Mesothelial cell of epicardium (in vitro differentiated cells): ENCODE measurements around a stretch of chr12.

DNA sequence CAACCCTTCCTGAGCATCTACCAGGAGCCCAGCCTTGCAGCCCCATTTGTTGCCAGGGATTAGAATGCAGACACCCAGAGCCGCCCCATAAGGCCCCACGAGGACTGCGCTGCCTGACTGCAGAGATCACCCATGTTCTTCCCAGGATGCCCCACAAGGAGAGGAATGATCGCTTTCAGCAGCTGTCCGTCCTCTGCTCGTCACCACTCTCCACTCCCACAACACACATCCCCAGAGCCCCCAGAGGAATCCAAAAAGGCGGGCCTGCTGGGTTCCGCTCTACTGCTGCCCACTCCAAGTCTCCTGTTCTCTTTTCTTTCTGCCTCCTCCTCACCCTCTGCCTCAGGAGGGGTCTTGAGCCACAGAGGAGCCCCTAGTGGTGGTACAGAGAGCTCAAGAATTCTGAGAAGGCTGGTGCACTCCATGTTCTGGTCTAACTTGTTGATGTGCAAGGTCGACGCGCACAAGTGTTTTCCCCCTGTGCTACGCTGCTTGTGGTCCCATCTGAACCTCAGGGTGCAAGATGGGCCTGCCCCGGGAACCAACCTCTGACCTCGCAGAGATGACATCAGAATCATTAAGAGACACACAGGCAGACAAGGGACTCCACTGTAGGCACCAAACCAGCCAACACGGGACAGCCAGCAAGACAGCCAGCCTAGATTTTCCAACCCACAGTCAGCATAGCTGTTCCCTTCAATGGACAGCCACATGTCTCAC lies 30.0 kb downstream of the PXN start:
- PRO-cap = no peak

GRCh38 chr12:120264064-120265075 lies 1.2 kb downstream of the PXN start:
- PRO-cap = no peak

GRCh38 chr12:120293412-120293854 lies 8.7 kb upstream of the SIRT4 start:
- PRO-cap = no peak

GRCh38 chr12:120365720-120366522 lies 3.0 kb downstream of the MSI1 start:
- PRO-cap = no peak

DNA sequence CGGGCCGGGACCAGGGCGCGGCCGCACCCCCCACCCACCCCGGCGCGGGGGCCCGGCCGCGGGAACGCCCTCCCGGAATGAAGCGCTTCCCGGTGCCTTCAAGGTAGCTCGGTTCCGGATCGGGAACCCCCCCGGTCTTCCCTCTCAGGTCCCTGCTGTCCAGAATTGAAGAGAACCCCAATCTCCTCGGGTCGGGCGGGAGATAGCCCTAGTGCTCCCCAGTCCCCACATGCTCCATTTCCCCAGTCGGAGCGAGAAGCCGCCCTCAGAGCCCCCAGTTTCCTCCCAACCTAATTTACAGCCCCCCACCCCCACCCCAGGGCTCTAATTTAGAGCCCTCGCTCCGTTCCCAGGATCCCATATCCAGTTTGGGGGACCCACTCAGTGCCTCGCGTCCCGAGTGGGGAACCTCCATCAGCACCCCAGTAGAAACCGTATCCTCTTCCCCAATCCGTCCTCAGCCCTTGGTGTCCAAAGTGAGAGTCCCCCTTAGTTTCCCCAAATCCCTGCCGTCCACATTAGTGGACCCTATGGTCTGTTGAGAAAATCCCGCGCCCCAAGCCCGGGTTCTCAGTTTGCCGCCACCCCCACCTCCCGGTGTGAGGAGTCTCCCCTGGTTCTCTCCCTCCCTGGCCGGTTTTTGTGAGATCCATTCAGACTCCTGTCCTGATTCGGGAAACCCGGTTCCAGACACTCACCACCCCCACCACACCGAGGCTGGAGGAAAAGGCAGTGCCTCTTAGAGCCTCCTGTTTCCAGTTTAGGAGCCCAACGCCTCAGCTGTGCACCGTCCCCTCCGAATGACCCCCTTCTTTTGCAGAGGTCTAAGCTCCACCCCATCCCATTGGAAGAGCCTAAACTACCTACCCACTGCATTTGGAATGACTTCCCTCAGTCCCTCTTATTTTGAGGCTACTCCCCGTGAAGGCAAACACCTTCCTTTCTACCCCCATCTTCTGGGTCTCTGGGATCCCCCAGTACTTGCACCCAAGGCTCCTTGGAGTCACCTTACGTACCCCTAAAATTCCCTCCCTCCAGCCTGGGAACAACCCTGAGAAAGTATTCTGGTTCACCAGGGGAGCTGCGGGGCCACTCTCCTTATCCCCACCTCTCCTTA lies 817 bp upstream of the MSI1 start:
- PRO-cap = no peak

DNA sequence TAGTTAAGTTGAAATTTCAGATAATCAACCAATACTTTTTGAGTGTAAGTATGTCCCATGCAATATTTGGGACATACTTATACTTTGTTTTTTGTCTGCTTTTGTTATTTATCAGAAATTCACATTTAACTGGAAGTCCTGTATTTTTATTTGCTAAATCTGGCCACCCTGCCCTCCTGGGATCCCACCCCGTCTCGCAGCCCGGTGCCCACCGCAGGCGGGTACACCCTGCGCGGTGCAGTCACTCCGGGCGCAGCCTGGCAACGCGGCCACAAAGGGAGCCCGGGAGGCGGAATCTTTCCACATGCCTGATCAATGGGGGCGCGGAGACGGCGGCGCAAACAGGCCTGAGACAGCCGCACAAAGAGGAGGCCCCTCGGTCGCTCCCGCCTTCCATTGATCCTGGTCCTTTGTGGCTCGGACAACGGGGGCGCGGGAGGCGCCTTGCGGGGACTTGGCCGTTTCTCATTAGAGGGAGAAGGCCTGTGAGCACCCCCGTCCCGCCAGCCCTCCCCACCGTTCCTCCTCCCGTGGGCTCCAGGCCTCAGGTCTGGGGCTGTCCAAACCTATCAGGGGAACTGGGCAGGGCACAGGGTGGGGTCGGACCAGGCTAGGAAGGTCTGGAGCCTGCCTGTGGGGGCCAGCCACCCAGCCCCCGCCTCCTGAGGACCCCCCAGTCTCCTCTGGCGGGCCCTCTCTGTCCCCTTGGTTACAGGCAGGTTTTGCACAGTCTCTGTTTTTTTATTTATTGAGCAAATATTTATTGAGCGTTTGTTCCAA lies 28.8 kb upstream of the MSI1 start:
- PRO-cap = no peak

- PRO-cap = no peak
These were observed 510 bp downstream of the SRSF9 start for GRCh38 chr12:120468864-120469611.

GRCh38 chr12:120474552-120475081 lies 5.1 kb upstream of the SRSF9 start:
- PRO-cap = no peak

DNA sequence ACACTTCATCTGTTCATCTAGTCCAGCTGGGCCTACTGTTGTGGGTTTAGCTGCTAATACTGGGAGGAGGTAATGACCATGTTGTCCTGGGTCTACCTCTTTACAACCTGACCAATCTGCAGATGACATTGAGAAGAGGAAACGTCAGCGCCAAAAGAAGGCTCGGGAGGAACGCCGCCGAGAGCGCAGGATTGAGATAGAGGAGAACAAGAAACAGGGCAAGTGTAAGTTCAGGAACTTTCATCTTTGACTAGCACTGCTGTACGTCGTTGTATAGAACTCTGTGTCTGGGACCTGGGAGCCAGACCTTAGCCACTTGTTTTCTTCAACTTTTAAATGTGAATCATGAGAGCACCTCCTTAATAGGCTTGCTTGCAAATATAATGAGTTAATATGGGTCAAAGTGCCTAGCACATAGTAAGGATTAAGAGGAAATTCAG lies 15.9 kb downstream of the POP5 start:
- PRO-cap = no peak

DNA sequence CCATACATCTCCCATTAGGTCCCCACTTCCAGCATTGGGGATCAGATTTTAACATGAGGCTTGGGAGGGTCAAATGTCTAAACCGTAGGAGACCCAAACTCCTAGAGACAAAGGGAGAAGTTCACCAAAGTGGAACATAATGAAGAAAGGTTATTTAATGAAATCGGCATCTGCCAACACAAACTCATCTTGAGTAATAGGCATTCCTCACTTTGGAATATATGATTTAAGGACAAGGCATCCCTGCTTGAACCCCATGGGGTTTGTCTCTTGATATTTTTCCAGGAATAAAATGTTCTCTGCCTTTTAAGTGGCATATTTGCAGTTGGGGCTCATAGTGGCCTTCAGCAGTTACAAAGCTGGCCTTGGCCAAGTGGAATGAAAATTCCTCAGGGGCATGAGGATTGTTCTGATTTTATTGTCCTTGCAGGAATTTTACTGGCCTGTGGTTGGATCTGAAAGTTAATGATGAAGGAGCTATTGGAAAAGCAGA lies 7.1 kb downstream of the POP5 start:
- PRO-cap = no peak

DNA sequence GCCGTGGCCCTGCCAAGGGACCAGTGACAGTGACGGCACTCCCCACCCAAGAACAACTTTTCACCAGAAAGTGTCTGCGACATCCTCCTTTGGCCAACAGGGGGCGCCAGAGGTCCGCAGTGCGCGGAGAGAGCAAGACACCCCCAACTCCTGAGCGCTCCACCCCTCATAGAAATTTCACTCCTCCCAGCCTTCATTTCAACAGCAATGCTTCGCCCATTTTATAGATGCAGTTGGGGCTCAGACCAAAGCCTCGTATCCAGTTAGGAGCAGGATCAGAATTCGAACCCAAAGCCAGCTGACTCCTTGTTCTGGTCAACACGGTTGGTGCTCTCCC lies 2.2 kb upstream of the POP5 start:
- PRO-cap = no peak

DNA sequence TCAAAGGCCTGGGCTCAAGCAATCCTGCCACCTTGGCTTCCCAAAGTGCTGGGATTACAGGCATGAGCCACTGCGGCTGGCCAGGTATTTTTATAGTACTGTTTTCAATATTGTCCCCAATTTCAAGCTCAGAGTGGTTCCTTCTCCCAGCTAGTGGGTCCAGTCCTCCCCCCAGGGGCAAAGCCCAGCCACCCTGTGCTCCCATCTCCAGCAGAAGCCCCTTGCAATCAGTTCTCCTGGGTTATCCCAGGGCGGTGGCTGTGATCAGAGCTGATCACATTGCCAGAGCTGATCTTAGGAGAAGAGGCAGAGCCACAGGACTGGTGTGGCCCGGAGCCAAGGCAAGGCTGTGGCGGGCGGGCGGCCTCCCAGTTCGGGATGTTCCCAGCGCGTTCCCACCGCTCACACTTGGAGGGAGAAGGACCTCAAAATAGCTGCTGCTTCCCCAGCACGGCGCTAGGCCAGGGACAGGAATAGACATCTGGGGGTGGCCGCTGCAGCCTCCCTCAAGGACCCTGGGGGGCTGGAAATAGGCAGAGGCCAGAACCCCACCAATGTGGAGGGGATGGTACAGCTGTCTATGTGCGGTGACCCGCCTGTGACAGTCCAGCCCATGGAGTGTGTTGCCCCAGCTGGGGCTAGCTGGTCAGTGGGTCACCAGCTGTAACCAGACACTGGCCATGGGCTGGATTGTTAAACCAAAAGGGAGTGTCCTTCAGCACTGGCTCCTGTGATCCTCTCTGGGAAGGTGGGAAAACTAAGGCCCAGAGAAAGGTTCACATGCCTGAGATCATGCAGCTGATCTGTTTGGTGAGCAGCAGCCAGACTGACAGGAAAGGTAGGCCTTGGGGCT lies 7.8 kb upstream of the POP5 start:
- PRO-cap = no peak

DNA sequence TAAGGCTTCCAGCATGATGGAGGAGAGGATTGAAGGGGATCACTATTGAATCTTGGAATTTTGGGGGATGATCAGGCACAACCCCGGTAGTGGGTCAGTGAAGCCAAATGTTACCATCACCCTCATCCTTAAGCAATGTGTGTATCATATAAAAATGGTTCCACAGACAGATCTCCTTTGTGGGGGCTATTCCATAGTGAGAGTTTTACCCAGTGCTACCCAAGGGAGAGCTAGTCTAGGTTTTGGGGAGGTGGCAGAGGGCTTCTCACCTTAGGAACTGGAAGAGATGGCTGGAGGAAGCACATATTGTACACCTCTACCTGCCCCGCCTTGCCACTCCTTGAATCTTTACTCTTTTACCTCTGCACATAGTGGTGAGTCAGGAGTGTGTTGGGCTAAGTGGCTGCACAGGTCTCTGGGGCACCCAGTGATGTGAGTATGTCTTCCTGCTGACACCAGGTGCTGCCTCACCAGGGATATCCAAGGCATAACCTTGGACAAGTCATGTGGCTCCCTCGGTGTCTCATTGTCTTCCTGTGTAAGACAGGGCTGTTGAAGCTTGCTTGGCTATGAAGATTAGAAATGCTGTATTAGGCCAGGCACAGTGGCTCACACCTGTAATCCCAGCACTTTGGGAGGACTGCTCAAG lies 19.9 kb upstream of the CABP1 start:
- PRO-cap = no peak

DNA sequence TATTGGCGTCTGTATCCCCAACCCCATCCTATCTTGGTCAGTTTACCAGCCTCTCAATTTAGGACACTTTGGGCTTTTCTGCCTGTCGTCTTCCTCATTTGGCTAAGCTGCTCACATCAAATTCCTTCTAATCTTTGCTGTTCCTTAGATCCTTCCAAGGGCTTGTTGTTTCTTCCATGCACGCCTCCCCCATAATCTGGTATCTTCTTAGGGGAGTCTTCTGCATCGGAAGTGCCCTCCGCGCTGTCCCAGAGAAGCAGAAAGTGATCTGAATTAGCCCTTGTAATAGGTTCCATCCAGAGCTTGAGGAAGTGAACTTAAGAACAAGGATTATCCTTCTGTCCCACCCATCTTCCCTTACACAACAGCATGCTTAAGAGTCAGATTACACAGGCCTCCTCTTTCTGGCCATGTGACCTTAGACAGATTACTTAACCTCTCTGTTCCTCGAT lies 11.2 kb downstream of the CABP1 start:
- PRO-cap = no peak

GRCh38 chr12:120701018-120701729 lies 9.1 kb upstream of the UNC119B start:
- PRO-cap = no peak

DNA sequence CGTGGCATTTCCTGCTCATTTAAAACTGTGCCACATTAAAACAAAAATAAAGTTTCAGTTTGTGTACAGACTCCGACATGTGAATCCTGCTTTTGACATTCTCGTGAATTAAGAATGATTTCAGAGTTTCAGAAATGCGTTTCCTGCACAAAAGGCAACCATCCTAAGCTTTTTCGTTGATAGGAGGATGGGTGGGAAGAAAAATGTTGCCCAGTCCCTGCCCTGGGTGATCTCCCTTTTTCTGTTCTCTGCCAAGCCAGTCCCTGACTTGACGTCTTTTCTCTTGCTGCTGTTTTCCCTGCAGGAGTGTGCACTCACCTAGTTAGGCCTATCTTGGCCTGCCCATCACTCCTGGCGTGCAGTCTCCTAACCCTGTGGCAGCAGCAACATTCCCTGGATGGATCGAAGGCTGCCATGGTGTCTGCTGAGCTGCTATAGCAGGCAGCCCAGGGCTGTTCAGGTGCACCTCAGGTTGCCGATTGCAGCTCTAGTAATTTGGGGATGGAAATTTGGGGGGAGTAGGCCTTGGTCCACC lies 1.1 kb downstream of the UNC119B start:
- PRO-cap = no peak

GRCh38 chr12:120761218-120761998 lies 35.8 kb downstream of the ACADS start:
- PRO-cap = bidirectional peak, plus-strand start at chr12:120761746, minus-strand start at chr12:120761613

DNA sequence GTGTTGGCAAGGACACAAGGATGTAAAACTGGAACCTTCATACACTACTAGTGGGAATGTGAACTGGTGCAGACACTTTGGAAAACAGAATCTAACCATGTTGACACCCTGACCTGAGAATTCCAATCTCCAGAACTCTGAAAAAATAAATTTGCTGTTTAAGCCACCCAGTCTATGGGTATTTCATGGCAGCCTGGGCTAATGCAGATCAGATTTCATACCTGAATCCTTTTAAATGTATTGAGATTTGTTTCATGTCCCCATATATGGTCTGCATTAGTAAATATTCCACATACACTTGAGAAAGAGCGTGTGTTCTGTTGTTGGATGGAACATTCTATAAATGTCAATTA lies 67.9 kb downstream of the ACADS start:
- PRO-cap = no peak

- PRO-cap = no peak
These were observed 58.8 kb downstream of the SPPL3 start for GRCh38 chr12:120845278-120845915.

- PRO-cap = no peak
These were observed 25.1 kb upstream of the SPPL3 start for GRCh38 chr12:120929181-120929734.